Islet of Langerhans (tissue), 1 donor: Measurements from ENCODE around the genes STAG2 and SH2D1A.

GRCh38 chrX:119606698-119606951 is 32.3 kb downstream of the UBE2A start:
- RRBS: no CpG with 5 or more reads among the region's 7 CpGs

GRCh38 chrX:119606952-119607249 is 32.5 kb downstream of the UBE2A start:
- RRBS: no CpG with 5 or more reads among the region's 7 CpGs

DNA sequence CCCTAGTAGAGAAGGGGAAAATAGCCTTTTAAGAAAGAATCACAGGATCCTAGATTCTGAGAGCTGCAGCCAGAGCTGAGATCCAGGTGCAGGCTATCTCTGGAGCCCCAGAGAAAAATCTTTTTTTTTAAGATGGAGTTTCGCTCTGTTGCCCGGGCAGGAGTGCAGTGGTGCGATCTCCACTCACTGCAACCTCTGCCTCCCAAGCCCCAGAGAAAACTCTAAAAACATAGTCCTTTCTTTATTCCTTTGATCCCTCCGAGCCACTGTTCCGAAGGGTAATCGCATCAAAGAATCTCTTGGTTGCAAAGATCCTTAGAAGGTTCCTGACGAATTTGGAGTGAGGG is 38.4 kb downstream of the SEPTIN6 start:
- RRBS: no CpG with 5 or more reads among the region's 7 CpGs

- RRBS: 95% methylated on average over 3 of the region's 9 CpGs
Measured at GRCh38 chrX:119677522-119678043, 15.4 kb downstream of the SEPTIN6 start.

DNA sequence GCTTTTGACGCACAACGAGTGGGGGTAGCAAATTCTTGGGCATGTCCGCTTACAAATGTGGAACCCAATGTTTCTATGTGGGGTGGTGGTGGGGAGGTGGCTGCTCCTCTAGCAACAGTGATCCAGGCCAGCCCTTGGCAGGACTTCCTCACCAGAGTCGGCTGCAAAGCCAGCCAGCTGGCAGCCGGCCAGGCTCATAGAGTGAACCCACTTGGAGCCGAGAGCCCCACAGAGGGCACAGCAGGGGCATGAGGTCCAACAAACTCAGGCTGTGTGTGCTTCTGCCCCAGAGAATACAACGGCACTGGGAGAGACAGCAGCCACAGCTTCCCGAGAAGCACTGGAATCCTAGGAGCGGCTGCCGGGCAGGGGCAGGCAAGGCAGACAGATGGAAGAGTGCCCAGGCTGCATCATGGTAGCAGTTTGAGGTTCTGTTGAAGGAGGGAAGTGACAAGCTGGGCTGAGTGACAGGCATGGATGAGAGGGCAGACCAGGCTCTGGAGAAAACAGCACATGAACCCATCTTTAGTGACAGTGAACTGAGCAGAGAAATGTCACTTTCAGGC is 23.5 kb upstream of the SOWAHD start:
- RRBS: no CpG with 5 or more reads among the region's 10 CpGs

GRCh38 chrX:119886054-119886310 is 9.7 kb upstream of the AKAP14 start:
- RRBS: no CpG with 5 or more reads among the region's 3 CpGs

DNA sequence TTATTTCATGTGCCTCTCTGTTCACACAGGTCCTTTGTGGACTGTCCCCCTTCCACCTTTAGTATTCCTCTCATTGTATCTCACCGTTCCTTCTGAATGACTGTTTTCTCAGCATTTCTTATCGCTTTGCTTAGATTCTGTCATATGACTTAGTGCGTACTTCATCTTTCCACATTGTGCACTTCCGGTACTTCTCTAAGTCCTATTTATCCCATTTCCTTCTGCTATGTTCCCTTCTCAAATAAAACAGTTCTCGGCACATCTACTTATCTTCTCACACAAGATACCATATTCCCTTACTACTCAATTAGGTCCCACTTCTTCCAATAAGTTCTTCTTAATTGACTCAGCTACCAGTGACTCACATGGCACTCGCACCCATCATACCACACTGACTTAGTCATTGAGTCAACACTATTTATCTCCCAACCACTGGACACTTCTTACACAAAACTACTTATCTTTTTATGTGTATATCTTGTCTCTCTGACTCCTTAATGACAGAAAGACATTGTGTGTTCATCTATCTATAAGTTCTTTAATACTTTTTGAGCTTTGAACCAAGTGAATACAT is 10.9 kb downstream of the CUL4B start:
- RRBS: no CpG with 5 or more reads among the region's 6 CpGs

DNA sequence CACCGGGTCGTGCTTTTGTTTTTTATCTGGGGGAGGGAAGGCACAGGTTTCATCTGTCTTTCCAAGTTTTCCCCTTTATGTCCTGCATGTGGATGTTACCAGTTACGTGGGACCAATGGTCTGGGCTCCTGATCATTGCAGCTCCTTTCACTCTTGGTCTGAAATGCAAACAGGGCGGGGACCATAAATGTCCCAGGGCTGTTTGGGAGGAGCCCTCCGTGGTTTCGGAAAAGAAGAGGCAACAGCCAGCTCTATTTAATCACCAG is 30.7 kb upstream of the C1GALT1C1 start:
- RRBS: no CpG with 5 or more reads among the region's 6 CpGs

DNA sequence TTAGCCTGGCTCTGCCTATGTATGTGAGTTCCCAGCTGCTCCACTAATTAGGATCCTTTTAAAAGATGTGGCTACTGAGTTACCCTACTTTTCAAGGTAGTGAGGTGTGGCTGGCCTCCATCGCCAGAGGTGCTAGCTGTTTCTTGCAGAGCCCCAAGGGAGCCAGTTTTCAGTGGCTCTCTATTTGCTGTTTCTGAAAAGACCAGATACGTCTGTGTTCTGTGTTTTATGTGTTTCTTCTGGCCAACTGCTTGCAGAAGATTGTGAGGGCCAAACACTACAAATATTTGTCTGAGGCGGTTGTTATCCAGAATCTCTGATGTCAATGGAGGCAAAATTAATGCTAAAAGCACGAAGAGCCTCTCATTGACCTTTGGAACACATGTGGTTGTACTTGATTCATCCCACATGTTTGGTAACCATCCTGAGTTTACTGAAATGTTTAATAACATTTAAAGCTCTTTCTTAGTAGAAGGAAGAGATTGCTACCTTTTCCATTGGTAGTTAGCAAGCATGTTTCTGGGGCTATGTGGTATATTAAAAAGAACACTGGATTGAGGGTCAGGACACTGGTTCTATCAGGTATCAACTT is 113.8 kb downstream of the CT47B1 start:
- RRBS: no CpG with 5 or more reads among the region's 4 CpGs

DNA sequence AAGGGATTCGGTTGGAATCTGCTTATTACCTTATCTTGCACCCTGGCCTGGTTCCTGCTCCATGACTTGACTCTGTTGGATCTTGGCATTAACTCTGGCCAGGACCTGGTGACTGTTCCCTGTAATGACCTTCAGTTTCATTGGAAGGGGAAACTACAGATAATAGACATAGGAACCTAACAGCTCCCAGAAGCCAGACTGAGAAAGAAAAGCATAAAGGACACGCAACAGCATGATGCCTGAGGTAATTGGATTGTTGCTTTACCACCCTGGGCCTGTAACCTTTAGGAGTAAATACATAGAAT is 762.3 kb upstream of the GRIA3 start:
- RRBS: no CpG with 5 or more reads among the region's 2 CpGs

DNA sequence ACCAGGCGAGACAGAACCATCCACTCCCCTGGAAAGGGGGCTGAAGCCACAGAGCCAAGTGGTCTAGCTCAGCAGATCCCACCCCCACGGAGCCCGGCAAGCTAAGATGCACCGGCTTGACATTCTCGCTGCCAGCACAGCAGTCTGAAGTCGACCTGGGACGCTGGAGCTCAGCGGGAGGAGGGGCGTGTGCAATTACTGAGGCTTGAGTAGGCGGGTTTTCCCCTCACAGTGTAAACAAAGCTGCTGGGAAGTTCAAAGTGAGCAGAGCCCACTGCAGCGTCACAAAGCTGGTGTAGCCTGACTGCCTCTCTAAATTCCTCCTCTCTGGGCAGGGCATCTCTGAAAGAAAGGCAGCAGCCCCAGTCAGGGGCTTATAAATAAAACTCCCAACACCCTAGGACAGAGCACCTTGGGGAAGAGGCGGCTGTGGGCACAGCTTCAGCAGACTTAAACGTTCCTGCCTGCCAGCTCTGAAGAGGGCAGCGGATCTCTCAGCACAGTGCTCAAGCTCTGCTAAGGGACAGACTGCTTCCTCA is 84.3 kb downstream of the THOC2 start:
- RRBS: no CpG with 5 or more reads among the region's 14 CpGs

DNA sequence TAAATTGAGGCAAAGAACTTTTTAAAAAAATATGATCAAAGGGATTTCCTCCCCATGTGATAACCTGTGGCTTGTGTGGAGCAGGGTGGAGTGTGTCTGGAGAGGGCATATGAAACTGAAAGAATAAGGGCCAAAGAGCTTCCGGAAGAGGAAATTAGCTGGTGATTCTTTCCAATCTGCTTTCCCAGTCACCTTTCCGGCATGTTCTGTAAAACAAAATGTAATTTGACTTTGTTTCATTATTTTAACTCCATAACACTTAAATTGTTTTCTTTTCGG is 633 bp downstream of the XIAP start:
- RRBS: 30% methylated on average over 1 of the region's 3 CpGs

DNA sequence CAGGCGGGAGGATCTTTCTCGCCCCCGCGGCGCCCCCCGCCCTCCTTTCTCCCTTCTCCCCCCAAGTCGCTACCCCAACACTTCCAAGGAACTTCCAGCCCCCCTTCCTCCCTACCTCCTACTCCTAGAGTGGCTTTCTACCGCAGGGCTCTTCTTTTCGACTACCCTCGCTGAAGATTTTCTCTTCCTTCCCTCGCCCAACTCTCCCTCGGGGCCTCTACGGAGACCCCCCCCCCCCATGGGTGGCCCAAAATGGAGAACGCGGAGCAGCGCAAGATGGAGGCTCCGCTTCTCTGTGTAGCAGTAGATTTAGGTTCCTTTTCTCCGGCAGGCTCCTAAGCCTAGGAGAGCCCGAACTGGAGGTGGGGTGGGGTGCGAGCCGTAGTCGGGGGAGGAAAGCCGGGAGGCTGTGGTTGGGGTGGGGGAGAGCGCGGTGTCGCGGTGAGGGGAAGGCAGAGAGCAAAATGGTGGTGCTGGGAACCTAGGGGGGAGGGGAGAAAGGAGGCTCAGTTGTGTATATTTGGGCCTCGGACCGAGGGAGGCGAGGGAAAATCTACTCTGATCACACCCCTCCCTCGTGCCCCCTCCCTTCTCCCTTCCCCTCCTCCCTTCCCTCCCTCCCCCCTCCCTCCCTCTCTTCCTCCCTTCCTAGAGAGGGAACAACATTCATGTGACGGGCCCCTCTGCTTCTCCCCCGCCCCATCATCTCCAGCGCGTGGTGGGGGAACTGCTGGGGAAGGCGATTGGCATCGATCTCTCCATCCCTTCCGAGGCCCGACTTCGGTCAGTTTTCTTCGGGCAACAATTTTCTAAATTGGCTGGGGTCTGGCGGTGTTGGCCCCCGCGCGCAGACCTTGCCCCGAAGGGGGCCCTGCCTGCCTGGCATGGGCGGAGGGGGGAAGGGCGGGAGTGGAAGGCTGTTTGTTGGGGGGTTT is at the start of gene STAG2:
STAG2 (plus strand) TSS at position 633 of the 935 bp plus-strand sequence.
- RRBS: 10% methylated on average over 6 of the region's 48 CpGs

DNA sequence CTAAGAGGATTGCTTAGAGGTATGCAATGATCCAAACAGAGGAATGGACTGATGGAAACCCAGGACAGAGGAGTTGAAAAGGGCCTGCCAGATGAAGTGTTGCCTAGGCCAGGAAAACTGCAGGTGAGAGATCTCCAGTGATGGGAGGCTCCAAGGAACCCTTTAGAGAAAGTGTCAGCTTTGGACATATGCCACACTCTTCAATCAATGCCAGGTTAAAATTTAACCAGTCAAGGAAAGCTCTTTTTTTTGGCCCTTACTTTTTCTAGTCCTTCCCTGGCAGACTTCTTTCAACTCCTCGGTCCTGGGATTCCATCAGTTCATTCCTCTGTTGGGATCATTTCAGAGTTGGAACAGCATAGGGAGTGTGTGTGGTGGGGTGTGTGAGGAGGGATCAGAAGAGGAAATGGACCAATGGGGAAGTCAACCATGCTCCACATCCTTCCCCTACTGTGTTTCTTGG is 25.7 kb upstream of the TEX13D start:
- RRBS: no CpG with 5 or more reads among the region's 1 CpG

GRCh38 chrX:124346139-124346865 is at the start of gene SH2D1A:
TSS of gene SH2D1A (plus strand) at chrX:124346563.
- RRBS: no CpG with 5 or more reads among the region's 17 CpGs

DNA sequence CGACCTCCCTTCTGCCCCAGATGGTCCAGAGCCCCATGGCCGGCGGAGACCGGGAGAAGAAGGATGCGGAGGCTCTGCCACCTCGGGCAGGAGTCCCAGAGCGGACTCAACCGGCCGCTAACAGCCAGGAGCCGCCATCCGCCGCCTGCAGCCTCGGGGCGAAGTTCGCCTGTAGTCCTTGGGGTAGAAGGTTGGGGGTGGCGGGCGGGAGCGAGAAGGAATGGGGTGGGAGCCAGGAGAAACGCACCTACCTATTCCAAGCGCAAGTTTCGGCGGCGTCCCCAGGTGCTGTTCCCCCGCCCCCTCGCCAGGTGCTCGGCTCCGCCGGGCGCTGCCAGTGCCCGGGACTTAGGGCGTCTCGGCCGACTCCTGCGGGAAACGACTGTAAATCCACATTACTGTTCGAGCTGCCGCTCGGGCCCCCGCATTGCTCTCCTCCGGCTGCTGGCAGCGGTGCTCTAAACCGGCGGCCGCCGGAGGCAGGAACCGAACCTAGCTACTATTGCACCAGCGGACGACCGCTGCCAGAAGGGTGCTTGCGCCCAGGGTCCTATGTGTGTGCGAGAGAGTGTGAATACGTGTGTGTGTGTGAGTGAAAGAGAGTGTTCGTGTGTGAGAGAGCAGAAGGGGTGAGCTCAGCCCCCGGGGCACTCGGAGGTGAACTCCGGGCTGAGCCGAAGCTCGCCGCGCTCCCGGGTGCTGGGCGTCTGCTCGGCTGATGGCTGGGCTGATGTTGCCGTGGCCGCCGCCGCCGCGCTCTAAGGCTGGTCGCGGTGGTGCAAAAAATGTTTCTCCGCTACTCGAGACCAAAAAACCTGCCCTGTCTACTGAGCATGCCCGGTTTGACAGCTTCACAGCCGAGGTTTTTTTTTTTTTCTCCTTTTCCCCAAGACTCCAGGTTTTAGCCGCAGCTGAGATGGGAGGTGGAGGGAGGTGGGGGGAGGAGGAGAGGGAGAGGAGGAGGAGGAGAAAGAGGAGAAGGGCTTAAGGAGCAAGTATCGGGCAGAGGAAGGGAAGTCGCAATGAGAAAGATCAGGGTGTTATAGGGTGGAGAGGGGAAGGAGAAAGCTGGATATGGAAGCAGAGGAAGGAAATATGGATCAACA is 115.8 kb upstream of the TEX13C start:
- RRBS: 10% methylated on average over 14 of the region's 78 CpGs

DNA sequence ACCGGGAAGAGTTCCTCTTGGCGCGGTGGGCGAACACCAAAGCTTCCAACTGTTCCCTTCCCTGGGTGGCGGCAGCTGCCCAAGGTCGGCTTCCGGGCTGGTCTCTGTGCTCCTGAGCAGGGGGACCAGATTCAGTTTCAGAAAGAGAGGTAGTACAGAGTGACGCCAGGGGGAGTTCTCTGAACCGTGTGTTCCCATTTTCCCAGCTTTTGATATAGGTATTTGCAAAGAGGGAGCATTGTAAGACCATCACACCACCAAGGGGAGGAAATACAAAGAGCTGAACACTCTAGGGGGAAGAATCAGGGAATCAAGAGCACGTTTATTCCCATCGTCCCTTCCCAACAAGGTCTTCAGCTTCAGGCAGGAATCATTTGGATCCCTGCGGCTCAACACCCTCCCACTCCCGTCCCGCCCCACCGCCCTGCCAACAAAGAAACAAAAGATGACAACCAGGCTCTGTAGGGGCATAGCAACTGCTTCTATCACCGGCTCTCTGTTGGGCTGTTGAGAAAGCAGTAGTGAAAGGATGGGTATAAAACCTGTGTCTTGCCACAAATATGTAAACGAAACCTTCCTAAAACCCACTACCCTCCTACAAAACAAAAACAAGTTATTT is 113.5 kb upstream of the TEX13C start:
- RRBS: 13% methylated on average over 7 of the region's 17 CpGs

DNA sequence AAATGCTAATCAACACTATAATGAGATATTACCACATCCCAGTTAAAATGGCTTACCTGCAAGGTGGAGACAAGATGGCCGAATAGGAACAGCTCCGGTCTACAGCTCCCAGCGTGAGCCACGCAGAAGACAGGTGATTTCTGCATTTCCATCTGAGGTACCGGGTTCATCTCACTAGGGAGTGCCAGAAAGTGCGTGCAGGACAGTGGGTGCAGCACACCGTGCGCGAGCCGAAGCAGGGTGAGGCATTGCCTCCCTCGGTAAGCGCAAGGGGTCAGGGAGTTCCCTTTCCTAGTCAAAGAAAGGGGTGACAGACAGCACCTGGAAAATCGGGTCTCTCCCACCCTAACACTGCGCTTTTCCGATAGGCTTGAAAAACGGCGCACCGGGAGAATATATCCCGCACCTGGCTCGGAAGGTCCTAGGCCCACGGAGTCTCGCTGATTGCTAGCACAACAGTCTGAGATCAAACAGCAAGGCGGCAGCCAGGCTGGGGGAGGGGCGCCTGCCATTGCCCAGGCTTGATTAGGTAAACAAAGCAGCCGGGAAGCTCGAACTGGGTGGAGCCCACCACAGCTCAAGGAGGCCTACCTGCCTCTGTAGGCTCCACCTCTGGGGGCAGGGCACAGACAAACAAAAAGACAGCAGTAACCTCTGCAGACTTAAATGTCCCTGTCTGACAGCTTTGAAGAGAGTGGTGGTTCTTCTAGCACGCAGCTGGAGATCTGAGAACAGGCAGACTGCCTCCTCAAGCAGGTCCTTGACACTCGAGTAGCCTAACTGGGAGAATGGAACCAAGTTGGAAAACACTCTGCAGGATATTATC is 92.5 kb downstream of the DCAF12L1 start:
- RRBS: no CpG with 5 or more reads among the region's 28 CpGs

GRCh38 chrX:129193416-129193812 is 329.9 kb downstream of the SMARCA1 start:
- RRBS: no CpG with 5 or more reads among the region's 4 CpGs

DNA sequence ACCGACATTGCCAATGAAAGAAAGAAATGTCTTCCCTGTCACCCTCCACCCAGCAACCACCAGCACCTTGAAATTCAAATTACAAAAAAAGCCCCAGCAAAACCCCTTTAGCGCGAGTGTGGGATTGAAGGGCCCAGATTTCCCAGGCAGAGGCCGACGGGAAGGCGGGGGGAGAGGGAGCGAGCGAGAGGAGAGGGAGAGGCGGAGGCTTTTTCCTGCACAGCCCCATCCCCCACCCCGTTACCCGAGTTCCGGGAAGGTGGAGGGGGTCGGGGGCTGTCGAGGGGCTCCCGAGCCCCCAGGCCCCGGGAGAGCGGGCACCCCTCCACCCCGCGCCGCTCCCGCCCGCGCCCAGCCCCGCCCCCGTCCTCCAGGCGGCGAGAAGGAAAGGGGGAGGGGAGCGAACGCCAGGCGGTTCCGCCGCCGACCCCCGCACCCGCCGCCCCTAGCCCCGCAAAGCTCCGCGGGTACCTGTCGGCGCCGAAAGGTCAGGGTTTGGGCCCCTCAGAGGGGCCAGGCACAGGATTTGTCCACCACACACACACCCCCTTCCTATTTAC is 573 bp downstream of the SMARCA1 start:
- RRBS: 25% methylated on average over 5 of the region's 42 CpGs